Cytotoxic T cell (primary cell): ENCODE data around the genes DDTL and DDT.

DNA sequence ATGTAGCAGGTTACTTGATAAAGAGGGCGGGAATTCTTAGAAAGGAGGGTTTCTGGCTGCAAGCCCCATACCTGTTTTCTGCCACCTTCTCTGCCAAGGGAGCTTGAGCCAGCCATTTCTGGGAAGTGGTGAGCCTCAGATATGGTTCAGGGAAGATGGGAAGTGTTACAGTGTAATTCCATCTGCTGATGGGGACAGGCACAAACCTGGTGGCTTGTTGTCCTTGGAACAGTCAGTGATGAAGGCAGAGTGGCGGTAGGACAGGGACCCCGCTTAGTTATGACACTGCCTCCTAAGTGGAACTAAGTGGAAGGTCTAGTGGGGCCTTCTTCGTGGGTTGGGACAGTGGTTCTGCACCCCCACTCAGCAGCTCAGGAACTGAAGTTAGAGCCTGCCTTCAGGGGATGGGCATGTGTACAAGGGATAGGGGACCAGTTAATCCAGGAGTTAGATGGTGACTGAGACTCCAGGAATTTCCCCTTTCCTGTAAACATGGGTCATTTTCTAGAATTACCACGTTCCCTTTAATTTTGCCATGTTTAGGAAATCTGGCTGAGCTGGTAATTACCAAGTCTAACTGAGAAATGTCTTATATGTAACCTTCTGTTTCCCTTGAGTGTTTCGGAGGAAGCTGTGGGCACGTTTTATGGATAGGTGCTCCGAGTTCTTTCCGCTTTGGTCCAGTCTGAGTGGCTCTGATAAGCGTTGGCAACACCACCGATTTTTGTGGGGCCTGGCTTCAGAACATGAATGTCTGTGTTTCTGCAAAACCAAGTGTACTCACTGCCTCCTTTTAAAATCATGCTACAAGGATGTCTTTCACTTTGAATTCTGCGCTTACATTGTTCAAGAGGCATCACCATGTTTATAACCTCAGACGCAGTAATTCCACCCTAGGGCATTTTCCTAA is 35.4 kb downstream of the BCR start:
- PRO-cap, 2 experiments, result no peak in any of the 2 experiments

DNA sequence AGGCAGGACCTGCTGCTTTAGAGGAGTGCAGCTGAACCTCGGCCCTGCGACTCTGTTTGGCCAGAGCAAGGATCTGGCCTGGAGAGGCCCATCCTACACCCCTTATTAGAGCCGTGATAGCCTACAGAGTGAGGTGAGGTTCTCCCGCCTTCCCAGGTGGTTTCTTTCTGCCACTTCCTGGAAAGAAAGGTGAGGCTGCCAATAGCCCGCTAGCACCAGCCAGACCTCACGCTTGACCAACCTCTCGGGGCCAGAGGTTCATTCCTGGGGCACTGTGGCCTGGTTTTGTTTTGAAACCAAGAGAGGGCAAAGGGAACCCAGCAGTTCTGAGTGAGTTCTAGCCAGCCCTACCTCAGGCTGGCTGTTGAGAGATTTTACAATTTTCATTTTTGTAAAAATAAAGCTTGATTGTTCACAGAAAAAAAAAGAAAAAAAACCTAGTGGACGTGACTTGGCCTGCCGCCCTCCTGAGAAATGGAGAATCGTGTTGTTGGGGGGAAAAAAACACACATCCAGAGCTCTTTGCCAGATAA is 84.3 kb downstream of the BCR start:
- PRO-cap, 2 experiments, result no peak in any of the 2 experiments

DNA sequence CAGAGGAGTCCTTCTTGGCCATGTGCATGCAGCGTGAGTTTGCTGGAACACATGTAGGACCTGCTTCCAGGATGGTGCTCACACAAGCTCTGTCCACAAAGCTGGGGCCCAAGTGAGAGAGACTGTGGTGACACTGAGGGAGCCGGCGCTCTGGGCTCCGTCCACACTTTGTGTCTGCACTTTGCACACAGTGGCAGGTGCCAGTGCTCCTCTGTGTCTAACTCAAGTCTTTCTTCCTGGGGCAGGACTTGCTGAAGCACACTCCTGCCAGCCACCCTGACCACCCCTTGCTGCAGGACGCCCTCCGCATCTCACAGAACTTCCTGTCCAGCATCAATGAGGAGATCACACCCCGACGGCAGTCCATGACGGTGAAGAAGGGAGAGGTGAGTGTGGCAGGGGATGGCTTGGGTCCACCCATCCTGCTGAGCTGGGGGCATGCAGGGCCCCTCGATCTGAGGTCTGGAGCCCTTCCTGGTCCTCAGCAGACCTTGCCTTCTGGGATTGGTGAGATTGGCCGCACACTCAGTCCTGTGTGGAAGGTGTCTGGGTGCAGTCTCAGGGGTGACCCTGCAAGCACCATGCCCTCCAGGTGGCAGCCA is 93.2 kb downstream of the BCR start:
- PRO-cap, 2 experiments, result no peak in any of the 2 experiments

GRCh38 chr22:23284757-23285617 is 104.7 kb downstream of the BCR start:
- PRO-cap, 2 experiments, result no peak in any of the 2 experiments

GRCh38 chr22:23285618-23286074 is 105.3 kb downstream of the BCR start:
- PRO-cap, 2 experiments, result no peak in any of the 2 experiments

- PRO-cap, 2 experiments, result no peak in any of the 2 experiments
These were observed 109.7 kb downstream of the BCR start for GRCh38 chr22:23289755-23290625.

DNA sequence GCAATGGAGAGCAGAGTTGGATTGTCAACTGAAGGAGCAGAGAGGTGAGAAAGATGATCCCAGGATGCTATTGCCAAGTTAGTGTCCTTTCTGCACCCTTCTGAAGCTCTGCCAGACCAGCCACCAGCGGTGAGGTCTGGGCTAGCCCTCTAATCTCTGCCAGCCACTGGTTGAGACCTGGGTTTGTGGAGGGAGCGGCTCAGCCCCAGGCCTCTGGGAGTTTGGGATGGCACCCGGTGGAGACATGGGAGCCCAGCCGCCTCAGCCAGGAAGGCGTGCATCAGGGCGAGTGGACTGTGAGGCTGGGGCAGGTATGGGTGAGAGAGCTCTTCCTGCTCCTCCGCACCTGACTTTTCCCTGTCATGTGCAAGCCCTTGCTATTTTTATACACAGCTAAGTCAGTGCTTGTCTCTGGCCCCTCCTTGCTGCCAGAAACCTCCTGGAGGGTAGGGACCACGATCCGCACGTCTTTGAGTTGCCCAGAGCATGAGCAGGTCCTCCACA is 53.6 kb downstream of the IGLL1 start:
- PRO-cap, 2 experiments, result no peak in any of the 2 experiments

DNA sequence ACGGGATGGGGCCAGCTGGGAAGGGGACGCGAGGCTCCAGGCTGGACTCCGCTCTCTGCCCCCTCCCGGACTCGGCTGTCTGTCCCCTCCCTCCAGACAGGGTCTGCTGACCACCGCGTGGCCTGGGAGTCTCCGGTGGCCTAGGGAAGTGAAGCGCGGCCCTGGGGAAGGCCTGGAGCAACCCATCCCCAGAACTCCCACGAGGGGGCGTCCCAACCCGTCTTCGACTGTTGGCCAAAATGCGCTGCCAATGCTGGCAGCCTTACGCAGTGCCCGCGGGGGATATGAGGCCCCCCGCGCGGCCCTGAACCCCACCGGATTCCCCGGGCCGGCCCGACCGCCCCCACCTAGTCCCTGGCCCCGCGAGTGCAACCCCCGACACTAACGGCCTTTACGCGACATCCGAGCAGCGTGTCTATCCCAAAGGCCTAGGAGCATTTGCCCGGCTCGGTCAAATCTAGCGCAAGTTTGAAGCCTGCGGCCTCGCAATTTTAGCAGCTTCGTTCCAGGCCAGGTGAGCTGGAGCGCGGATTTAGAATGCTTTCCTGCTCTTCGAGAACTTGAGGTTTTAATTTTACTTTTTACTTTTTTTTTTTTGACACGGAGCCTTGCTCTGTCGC is 618 bp upstream of the CHCHD10 start:
- PRO-cap, 2 experiments, result no peak in any of the 2 experiments

GRCh38 chr22:23803489-23804310 is 16.9 kb downstream of the SMARCB1 start:
- PRO-cap, 2 experiments, result no peak in any of the 2 experiments

DNA sequence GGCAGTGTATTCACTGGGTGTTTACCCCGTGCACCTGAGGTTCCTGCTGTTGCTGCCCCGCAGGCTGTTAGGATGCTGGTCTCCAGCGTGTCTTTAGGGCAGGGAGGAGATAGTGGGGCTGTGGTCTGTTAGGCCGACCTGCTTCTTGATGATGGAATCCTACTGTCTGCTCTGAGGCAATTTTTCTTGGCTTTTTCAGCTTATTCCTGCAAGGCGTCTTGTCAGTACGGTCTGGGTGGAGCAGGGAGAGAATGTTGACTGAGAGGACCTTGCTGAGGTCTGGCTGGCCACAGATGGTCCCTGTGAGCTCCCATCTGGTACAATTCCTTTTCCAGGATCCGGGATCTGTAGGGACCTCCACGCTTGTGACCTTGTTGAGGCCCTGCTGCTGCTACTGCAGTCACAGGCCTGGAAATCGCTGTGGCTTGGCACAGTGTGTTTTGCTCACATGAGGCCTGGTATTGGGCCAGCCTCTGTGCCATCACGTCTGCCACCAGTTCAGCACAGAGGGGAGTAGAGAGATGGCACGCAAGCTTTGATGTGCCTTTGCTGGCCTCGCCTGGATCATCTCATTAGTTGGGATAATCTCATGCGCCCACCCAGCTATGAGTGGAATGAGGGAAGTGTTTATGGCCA is 22.8 kb downstream of the DERL3 start:
- PRO-cap, 2 experiments, result no peak in any of the 2 experiments

DNA sequence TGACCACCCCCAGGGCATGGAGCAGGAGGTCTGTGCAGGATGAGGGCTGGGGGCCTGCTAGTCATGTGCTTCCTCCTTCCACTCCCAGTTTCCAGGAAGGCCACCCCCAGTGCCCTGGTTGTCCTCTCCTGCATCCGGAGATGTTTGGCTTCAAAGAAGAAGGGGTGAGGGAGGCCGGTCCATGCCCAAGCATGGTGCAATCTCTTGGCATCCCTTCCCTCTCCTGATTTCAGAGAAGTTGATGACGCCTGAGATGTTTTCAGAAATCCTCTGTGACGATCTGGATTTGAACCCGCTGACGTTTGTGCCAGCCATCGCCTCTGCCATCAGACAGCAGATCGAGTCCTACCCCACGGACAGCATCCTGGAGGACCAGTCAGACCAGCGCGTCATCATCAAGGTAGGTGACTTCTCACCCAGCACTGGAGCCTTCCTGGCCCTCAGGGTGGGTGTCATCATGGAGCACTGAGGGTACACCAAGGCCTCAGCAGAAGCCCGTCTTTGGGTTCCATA is 22.2 kb downstream of the DERL3 start:
- PRO-cap, 2 experiments, result no peak in any of the 2 experiments

GRCh38 chr22:23859076-23859674 is 1.5 kb downstream of the SLC2A11 start:
- PRO-cap, 2 experiments, result no peak in any of the 2 experiments

DNA sequence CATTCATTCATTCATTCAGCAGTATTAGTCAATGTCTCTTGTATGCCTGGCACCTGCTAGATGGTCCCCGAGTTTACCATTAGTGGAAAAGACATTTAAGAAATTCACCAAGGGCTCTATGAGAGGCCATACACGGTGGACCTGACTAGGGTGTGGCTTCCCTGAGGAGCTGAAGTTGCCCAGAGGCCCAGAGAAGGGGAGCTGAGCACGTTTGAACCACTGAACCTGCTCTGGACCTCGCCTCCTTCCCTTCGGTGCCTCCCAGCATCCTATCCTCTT is 676 bp upstream of the MIF start:
- PRO-cap, 2 experiments, result no peak in any of the 2 experiments

- PRO-cap, 2 experiments, result no peak in any of the 2 experiments
These were observed at the start of gene DDTL for GRCh38 chr22:23966727-23967136. TSS of gene DDTL (plus strand) at chr22:23966888.

- PRO-cap, 2 experiments, result no peak in any of the 2 experiments
These were observed 3.3 kb downstream of the DDTL start for GRCh38 chr22:23969745-23970535.

DNA sequence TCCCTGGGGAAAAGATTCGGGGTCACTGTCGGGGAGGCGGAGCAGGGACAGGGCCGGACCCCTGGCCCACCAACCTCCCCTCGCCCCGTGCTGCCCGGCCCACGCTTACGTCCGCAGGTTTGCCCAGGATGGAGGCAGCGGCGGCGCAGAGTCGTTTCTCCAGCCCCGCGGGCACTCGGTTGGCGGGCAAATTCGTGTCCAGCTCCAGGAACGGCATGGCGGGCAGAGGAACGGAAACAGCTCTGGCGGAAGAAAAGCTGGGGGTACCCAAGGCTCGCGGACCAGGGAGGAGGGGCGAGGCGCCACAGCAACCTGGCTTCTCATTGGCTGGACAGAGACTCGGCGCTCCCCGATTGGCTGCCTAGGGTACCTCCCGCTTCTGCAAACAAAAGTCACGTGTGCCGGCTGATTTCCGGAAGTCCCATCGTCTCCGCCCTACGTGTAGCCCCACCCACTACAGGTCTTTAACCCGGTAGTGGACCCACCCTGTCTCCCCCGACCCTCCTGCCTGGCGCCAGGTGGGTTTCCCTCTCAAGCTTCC is at the start of gene DDT:
Gene DDT (minus strand): TSS at position 244 of the 541 bp plus-strand sequence.
- PRO-cap, 2 experiments, result no peak in any of the 2 experiments

- PRO-cap, 2 experiments, result peak in 2 of 2 experiments; most common plus-strand start chr22:24157223 (in 2); most common minus-strand start chr22:24156995 (in 2)
These were observed 24.5 kb upstream of the SUSD2 start for GRCh38 chr22:24156655-24157406.

GRCh38 chr22:24165003-24165412 is 16.3 kb upstream of the SUSD2 start:
- PRO-cap, 2 experiments, result no peak in any of the 2 experiments

DNA sequence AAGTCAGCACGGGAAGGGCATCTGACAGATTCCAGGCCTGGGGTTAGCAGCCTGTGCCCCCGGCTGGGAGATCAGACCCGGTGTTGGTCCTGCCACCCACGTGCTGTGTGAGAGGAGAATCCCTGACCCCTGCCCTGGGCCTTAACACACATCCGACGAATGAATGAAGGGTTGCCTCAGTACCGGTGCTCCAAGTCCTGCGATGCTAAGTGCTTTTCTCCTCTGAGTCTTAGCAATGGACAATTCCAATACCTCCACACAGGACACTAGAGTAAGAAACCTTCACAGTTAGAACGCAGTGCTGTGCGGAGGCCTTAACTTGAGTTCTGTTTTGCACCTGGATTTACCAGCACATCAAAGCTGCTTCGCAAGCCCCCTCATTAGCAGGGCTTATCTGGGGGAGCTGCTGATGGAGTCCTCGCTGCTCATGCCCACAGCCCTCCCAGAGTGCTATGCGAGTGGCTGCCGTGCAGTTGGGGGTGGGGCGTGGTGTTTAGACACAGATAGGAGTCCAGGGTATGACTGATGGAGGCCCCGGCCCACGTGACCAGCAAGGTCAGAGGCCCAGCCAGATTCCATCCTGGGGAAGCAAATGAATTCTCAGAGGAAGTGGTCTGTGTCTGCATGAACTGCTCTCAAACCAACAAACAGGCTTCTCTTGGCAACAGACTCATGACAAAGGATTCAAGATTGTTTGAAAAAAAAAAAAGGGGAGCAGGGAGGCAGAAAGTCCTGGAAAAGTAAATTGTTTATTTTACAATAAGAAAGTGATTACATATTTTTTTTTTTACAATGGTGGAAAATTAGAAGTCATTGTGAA is 6.4 kb upstream of the SPECC1L start:
- PRO-cap, 2 experiments, result no peak in any of the 2 experiments

- PRO-cap, 2 experiments, result no peak in any of the 2 experiments
These were observed 51.0 kb downstream of the SPECC1L start for GRCh38 chr22:24321411-24322195.